ENCODE measurements around the genes ANGPTL5, CFAP300, CASP1 and CARD18.

DNA sequence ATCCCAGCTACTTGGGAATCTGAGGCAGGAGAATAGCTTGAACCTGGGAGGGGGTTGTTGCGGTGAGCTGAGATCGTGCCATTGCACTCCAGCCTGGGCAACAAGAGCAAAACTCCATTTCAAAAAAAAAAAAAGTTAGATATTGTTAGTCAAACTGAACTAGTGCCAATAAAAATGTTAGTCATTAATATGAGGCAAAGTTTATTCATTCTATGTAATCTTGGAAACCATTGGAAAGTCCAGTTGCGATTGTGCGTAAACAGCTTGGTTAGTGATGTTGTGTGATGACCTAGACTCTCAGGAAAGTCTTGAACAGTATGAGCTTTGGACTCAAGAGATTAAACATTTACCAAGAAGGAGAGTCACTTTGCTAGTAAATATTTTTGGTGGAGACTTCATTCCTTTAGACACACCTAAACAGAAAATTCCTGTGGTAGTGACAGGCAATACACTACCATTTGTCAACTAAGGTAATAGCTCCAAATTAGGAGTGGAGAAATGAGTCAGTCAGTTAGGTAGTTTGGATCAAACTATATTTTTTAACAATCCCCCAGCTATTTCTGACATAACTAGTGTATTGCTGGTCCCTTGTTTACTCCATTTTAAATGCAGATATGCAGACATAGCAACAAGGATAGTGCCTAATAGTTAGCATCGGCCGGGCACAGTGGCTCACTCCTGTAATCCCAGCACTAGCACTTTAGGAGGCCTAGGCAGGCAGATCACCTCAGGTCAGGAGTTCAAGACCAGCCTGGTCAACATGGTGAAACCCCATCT lies 89.1 kb downstream of the ARHGAP42 start:
- PRO-cap: no peak

DNA sequence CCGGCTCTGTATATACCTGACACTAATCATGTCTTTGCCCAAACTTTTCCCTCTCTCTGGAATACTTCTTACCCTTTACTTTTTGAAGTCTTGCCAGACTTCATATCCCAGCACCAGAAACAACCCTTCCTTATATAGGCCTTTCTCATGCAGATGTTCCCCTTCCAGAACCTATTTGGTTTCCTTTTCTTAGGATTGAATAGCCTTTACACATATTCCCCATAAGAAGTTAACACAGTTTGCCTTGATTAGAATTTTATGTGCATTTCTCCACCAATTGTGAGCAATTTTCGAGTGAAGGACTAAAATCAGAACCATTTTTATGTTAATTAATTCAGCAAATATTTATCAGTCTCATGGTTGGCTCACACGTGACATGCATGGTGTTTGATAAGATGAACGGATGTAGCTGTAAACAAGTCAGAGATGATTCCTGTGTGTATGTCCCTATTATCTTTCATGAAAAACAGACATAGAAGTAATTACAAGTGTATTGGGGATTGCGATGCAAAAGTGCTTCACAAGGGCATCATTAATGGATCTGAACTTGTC lies 173.5 kb downstream of the ARHGAP42 start:
- PRO-cap: no peak

- PRO-cap: no peak
Measured at GRCh38 chr11:100902573-100903143, 215.6 kb downstream of the ARHGAP42 start.

- PRO-cap: no peak
Measured at GRCh38 chr11:101582023-101583046, 1.5 kb downstream of the TRPC6 start.

DNA sequence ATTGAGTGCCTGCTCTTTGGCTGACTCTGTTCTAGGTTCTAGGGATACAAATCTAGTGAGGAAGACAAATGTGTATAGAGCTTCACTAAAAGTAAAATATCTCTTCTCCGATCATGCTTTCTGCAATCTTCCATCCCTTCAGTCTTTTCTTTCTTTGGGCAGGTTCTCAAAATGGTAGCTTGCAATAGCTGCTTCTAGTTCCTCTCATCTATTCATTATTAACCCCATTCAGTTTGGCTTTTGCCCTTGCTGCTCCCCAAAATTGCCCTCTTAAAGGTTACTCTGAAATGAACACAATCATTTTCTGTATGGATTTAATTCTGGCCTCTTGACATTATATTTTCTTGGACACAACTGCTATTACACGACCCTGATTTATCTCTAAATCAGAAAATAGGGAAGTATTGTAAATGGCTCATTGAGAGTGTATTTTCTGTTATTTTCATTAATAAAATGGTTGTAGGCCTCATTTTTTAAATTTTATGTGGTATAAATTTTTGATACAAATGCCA lies at the start of gene ANGPTL5:
Gene ANGPTL5, minus strand, starts transcription at position 209 of the 512 bp plus-strand sequence.
- PRO-cap: no peak

GRCh38 chr11:102047114-102048049 lies at the start of gene CFAP300:
CFAP300 (plus strand) TSS chr11:102047437.
- PRO-cap: bidirectional peak, plus-strand start at chr11:102047458, minus-strand start at chr11:102047366

DNA sequence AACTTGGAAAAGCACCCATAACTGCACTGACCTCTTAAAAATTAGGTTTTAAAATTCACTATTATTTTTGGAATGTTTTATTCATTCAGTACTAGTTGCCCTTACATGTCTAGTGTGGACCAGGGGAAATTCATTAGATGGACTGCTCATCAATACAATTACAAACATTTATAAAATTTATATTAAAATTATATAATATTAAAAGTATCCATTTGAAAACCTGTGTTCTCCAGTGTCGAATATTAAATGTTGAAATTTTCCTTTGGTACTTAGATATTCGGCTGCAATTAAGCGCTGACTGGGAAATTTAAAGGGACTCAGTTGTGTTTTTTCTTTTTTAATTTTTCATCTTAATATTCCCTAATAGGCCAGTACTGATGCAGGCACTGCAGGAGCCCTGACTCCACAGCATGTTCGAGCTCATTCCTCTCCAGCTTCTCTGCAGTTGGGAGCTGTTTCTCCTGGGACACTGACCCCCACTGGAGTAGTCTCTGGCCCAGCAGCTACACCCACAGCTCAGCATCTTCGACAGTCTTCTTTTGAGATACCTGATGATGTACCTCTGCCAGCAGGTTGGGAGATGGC lies 3.6 kb downstream of the YAP1 start:
- PRO-cap: no peak

DNA sequence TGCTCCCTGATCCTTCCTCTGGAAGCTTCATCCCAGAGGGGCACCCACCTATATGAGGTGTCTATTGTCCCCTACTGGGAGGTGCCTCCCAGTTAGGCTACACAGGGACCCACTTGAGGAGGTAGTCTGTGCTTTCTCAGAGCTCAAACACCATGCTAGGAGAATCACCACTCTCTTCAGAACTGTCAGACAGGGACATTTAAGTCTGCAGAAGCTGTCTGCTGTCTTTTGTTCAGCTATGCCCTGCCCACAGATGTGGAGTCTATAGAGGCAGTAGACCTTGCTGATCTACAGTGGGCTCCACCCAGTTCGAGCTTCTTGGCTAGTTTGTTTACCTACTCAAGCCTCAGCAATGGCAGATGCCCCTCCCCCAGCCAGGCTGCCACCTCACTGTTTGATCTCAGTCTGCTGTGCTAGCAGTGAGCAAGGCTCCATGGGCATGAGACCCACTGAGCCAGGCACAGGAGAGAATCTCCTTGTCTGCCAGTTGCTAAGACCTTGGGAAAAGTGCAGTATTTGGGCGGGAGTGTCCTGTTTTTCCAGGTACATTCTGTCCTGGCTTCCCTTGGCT lies 16.5 kb upstream of the BIRC3 start:
- PRO-cap: no peak

DNA sequence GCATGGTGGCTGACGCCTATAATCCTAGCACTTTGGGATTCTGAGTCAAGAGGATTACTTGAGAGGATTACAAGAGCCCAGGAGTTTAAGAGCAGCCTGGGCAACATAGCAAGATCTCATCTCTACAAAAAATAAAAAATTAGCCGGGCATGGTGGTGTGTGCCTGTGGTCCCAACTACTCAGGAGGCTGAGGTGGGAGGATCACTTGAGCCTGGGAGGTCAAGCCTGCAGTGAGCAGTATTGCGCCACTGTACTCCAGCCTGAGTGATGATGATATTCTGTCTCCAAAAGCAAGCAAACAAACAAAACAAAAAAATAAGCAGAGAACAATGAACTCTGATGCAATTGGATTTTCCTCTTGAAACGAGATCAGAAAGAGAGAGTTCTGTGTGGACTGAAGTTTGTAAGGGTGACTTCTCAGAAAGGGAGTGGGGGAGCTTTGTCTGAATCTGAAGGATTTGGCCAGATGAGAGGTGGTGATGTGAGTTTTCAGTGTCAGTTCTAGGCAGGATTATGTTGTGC lies 5.9 kb upstream of the TMEM123 start:
- PRO-cap: no peak

DNA sequence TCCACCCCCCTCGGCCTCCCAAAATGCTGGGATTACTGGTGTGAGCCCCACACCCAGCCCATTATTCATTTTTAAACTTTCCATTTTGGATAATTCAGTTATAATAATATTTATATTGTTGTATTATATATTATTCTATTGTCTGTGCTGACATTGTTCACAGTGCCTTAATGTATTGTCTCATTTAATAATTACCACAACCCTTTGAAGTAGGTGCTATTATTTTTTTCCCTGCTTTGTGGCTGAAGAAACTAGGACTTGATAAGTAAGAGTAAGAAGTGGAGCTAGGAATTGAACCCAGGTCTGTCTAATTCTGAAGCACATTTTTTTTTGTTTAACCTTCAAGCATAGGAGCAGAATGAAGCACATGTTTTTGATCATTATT lies 62.3 kb downstream of the DYNC2H1 start:
- PRO-cap: no peak

- PRO-cap: no peak
Measured at GRCh38 chr11:103728812-103729086, 307.7 kb upstream of the DDI1 start.

DNA sequence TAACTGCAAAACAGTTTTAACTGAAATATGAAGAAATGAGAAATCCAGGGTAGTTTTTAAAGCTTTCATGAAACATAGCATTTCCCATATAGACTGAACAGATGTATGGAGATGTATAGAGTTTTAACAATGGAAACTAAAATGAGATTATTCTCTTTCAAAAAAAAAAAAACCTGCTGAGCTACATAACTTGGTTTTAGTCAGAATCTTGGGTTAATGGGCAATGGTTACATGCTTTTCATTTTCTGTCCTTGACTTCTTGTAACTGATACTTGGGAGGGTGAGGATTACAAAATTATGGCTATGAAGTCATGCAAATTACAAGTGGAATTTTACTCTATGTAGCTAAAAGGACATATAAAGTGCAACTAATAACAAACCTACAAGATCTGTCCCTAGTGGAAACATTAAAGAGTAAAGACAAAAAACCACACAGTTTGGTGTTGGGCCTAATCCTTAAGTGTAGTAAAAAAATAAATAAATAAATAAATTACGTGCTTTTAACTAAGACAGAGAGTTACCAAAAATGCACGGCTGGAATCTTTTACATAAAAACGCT lies 1.9 kb downstream of the PDGFD start:
- PRO-cap: no peak

DNA sequence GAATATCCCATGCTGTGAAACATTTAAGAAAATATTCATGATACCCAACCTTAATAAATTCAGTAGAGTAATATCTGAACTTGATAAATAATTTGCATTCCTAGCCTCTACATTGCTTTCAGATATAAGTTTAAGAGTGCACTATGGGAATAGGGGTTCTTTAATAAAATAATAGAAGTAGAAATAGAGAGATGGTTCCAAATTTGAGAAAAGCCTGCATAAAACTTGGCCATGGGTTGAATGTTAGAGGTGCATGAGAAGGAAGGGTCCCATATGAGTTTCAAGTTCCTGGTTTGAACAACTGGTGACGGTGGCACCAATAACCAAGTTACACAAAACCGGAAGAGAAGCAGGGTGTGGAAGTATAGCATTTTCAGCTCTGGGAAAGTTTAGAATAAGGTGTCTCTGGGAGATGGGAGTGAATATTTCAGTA lies 2.5 kb downstream of the CASP1 start:
- PRO-cap: no peak

- PRO-cap: no peak
Measured at GRCh38 chr11:105034251-105035481, at the start of gene CASP1. CASP1 (minus strand) TSS chr11:105035144.

GRCh38 chr11:105071369-105071678 lies 26.2 kb upstream of the CARD16 start:
- PRO-cap: no peak

DNA sequence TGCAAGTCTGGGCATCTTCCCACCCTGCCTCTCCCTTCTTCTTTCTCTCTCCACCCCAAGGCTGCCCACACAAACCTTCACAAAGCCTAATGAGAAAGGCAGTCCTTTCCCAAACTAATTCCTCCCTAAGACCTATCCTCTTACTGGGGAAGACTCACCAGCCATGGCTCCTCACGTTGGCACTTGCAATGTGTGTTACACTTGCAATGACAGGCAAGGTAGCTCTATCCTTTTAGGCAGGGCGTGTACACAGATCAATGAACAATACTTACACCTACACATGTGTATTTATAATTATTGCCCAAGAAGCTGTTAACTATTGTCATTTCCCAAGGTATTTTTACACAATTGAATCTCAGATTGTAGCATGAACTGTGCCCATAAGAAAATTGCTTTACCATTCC lies at the start of gene CARD18:
Gene CARD18, minus strand, starts transcription at position 208 of the 404 bp plus-strand sequence.
- PRO-cap: no peak

DNA sequence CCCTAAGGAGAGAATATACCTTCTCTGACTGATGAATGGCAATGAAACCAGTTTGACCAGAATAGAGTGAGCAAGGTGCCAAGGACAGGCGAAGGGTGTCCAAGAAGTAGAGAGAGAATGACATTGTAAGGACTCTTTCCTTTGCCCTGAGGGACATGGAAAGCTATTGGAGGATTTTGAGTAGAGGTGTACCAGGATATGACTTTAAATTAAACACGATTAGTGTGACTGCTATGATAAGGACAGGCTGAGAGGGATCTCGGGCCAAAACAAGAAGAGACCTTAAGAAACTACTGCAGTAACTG lies 179.9 kb downstream of the MSANTD4 start:
- PRO-cap: no peak

DNA sequence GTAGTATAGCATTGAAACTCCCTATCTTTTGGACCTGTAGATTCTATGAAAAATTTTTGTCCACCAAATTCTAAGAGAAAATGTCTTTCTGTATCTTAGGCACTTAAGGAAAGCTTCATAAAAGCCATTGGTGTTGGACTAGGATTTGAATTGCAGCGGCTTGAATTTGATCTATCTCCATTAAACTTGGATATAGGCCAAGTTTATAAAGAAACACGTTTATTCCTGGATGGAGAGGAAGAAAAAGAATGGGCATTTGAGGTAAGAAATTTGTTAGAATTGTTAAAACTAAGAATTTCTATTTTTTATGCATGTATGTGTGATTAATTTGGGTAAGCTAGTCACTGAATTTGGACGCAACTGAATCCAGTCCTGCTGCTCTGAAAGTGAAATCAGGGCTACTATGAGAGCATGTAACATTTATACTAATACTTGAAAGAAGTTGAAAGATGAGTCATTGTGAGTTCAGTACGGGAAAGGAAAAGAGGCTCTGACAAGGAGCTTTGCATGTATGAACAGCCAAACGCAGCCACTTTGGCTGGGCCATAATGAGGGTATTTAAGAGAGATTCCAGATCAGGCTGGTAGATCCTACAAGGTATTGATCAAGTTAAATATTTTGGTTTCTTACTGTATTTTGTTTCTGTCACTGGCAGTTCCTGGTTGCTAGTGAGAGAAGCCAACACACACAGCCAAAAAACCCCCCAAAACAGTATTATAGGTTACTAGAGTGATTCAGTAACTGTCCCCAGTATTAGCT lies 13.9 kb downstream of the AASDHPPT start:
- PRO-cap: no peak

DNA sequence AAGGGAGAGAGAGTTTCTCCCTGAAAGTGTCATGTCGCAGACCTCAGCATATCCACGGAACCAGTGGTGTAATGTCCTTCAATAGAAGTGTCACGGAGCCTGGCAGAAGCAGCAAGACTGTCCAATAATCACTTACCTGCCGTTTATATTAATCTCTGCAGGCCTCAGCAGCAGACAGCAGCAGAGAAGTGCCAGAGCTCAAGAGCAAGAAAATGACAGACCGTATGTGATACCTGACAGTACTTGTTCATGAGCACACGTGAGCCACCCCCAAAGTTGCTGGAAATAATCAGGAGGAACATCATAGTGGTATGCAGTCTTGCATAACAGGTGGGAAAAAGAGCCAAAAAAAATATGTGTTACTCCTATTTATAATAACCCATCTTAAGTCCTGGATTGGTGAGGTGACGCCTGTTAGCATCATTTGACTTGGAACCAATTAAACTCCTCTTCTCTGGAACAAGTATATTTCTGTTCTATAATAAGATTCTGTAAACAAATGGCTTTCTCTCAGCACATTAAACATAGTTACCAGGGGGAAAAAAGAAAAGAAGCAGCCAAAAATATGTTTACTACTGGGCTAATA lies 7.7 kb upstream of the SLN start:
- PRO-cap: no peak

GRCh38 chr11:107929191-107929546 lies 921 bp downstream of the RAB39A start:
- PRO-cap: no peak